Skin of body (tissue), 2 donors: ENCODE measurements around a stretch of chr22.

DNA sequence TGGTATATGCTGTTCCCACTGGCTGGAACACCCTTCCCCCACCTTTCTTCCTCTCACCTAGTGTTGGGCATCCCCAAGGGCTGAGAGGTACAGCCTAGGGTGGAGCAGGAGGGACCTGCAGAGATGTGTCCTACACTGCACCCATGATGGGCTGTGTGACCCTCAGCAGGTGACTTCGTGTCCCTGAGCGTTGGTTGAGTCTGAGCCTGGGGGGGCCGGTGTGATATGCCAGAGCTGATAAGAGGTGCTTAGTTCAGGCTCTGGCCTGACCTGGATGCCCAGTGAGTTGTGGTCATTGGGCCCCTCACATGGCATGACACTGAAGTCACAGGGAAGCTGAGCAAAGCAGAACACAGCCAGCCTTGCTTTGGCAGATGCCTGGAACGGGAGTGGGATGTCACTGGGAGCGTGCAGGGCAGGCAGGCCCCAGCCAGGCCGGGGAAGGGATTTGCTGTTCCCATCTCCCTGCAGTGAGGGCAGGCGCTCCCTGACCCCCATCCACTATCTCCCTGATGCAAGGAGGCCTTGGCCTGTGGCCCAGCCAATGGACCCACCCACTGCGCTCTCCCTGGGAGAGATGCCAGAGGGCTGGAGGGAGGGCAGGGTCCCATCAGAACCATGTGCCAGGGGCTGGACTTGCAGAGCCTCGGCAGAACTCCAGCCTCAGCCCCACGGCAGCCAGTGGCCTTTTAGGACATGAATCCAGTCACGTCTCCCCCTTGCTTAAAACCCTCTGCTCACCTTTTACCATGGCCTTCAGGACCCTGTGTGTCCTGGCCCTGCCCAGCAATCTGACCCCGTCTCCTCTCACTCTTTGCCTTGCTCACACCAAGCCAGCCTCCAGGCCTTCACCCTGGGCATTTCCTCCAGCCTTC lies 138.9 kb downstream of the MN1 start:
- RAMPAGE, long total RNA: no peak

- RAMPAGE, long total RNA: no peak
Observed at GRCh38 chr22:27782028-27782615, 19.4 kb downstream of the MN1 start.

DNA sequence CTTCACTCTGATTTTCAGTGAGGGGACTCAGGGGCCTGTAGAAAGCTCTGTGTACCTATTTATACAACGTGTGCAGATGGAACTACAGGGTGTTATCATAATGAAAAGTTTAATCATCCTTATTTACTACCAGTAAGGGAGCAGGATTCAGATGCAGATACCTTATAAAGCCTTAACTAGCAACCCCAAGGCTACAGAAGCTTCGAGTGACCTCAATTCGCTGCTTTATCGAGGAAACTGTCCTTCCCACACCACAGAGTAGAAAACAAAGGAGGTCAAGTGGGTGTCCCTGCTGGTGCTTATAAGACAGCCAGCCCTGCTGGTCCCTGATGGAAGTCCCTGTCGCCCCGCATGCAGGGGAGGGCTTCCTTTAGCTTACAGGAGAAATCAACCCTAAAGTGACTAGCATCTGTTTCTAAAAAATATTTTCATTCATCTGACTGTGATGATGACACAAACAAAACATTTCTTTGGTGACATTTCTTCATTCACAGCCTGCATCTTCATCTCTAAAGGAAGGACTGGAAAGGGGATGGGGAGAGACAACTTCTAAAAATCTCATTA lies 7.3 kb downstream of the MN1 start:
- RAMPAGE, long total RNA: no peak

- RAMPAGE, long total RNA: no peak
Observed at GRCh38 chr22:27799630-27800158, 1.9 kb downstream of the MN1 start.

DNA sequence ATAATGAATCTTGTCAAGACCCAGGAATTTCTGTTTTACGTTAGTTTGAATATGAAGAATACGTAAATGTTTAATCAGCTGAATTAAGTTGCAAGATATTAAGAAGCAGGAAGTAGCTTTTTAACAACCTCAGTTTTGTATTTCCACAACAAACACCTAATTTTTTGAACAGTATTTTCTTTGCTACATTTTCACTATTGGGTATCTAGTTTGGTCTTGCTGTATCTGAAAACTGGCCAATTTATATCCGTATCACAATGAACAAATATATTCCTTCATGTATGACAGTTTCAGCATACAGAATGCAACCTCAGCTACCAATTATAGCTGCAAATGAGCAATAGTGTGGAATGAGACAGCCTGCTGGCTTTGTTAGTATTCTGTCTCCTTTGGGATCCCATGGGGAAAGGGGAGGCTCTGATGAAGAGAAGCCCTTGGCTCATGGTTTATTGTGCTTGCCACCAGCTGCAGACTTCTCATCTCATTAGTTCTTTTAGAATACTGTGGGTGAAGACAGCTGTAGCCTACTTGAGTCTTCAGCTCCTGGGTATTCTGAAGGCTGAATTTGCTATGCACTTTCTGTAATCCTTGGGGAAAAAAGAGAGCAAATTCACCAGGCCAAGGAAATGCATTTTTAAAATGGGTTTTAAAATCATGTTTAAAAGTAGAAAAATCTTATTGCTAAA lies 42.4 kb downstream of the PITPNB start:
- RAMPAGE, long total RNA: no peak

DNA sequence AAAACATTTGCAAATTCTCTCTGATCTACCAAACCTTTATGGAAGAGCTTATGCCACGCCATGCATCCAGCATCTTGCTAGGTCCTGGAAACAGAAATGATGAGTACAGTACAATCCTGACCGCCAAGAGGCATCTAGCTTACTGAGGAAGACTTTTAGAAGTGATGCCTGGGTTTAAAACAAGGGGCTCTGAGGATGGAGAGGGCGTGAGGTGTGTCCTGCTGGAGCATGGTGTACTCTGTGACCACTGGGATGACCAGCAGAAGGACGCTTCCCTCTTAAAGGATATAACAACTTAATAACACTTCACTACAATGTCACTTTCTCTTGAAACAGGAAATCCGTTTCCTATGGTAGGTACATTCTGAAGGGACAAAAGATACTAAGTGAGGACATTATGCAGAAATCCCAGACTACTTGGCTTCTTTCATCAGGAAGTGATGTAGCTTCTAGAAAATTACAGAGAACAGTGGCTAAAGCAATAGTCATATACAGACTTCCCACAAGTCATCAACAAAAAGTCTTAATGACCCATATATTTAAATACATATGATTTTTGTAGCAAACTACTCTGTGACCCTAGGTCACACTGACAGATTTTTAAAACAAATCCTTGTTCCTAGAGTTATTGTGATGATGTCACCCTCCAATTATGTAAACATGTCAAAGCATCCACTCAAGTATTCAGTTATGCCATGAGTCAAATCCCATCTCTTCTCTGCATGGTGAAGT lies 33.1 kb downstream of the PITPNB start:
- RAMPAGE, long total RNA: no peak

- RAMPAGE, long total RNA: no peak
Observed at GRCh38 chr22:27896050-27897165, 22.6 kb downstream of the PITPNB start.

DNA sequence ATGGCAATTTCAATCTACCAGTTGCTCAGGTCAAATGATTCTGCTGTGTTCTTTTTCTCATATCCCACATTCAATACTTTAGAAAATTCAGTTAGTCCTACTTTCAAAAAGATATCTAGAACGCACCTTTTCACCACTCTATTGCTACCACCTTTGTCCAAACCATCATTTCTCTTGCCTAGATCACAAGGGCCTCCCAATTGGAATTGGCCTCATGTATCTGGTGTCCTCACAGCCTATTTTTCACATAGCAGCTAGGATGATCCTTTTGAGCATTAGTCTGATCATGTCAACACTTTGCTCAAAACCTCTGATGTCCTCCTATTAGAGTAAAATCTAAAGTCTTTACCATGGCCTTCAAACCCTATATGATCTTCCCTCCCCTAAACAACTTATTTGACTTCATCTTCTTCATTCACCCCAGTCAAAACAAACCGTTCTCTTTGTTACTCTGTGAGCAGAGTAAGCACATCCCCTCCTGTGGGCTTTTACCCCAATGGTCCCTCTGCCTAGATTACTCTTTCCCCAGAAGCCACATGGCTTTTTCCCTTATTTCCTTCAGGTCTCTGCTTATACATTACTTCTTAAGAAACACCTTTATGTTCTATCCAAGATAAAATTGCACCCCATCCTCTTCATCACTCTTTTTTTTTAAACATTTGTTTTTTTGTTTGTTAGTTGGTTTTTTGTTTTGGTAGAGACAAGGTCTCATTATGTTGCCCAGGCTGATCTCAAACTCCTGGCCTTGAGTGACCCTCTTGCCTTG lies 295.9 kb downstream of the TTC28 start:
- RAMPAGE, long total RNA: no peak

GRCh38 chr22:28583909-28584937 lies 95.4 kb downstream of the TTC28 start:
- RAMPAGE, long total RNA: no peak

DNA sequence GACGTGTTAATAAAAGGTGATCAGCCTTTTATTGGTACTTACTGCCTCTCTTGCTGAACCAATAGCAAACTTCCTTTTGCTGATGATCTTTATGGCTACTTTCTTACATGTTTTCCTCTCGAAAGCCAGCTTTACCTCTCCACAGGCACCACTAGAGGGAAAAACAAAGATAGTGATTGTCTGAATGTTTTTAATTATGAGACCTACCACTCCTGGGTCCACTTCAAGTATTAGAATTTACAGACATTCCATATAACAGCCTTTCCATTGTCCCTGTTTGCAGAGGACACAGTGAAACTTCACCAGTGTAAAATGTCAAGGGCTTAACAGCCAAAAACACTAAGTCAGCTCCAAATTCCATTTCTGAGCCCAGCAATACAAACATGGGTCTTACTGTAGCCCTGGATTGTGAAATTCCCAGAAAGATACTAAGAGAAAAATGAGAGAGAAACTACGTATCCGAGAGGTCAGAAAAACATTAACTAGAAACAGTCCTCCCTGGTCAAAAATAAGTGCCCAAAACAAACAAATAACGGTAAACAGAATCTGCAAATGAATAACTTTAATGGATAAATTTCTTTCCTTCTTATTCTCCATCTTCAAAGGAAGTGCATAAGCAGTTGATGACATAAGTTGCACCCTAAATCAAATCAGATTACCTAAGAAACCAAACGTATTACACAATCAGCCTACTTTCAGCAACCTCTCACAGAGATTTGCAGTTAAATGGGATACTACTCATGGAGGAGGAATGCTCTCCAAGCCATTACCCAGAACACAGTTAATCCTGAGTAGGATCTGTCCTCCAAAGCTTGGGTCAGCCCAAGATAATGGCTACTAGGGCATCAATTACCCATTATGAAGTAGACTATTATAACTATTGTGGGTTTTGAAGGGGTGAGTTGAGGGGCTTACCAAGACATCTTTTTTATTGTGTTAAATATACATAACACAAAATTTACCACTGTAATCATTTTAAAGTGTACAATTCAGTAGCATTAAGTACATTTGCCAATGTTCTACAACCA lies 29.4 kb downstream of the CHEK2 start:
- RAMPAGE, long total RNA: no peak

GRCh38 chr22:28883041-28883402 lies 350 bp upstream of the ZNRF3 start:
- RAMPAGE, long total RNA: no peak

- RAMPAGE, long total RNA: no peak
Observed at GRCh38 chr22:29004573-29005510, 56.8 kb downstream of the C22orf31 start.

DNA sequence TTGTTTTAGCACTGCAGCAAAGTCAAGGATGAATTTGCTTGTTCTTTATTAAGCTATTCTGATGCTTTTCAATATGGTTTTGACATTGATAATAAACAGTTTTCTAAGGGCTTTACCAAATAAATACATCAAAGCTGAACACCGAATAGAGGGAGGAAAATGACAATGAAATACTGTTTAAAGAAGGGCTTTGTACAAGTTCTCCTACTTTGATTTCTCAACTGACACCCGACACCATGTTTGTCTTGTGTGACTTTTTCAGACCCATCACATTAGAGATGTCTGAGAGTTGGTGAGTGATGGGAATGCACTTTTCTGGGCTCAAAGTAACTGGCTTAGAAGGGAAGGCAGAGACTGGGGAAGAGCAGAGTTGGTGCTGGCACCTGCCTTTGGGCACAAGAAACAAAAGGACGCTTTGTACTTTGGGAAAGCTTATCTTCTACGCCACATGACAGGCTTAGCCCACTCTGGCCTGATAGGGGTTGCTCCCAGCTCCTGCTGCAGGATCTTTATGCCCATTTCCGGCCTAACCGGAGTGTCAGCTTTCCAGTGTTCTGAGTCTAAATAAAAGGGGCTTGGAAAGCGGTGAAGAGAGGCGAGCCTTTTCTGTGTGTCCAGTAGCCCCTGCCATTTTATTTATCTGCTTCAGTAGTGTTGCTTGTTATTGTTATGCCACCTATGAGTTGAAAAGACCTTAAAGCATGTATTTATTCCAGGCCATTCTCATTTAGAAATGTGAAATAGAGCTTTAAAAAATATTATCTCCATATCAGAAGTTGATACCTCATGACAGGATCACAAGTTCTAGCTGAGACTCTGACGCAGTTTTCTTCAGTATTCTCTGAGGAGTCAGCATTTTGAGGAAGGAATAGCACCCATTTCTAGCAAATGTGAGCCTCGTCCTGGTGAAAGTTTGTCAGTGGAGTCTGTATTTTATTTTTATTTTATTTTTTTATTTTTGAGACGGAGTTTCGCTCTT lies 24.1 kb downstream of the KREMEN1 start:
- RAMPAGE, long total RNA: no peak

DNA sequence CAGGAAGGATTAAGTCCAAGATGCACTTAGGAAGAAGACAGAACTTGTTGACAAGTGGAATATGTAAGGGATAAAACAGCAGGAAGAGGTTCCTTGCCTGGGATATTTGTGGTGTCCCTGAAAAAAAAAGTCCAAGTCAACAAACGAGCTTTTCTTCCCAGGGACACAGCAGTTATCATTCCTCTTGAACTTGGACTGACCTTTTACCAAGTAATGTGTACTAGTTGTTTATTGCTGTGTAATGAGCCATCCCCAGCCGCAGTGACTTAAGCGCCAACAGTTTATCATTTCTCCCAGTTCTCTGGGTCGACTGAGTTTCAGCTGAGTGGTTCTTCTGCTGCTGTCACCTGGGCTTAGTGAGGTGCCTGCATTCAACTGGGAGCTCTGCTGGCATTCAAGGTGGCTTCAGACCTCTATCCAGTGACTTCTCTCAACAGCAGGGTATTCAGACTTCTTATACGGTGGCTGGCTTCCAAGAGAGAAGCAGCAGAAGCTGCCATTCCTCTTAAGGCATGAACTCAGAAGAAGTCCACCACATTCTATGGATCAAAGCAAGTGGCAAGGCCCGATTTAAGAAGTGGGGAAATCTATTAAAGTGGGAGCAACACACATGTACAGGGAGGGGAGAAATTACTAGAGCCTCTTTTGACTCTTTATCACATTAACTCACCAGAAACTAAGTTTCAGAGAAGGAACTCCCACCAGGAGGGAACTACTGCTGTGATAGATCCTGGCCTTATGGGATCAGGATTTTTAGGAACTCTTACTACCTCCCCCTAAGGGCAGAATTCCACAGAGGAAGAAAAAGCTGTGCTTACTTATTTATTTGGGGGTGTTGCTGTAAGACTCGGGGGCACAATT lies 37.2 kb downstream of the KREMEN1 start:
- RAMPAGE, long total RNA: no peak

DNA sequence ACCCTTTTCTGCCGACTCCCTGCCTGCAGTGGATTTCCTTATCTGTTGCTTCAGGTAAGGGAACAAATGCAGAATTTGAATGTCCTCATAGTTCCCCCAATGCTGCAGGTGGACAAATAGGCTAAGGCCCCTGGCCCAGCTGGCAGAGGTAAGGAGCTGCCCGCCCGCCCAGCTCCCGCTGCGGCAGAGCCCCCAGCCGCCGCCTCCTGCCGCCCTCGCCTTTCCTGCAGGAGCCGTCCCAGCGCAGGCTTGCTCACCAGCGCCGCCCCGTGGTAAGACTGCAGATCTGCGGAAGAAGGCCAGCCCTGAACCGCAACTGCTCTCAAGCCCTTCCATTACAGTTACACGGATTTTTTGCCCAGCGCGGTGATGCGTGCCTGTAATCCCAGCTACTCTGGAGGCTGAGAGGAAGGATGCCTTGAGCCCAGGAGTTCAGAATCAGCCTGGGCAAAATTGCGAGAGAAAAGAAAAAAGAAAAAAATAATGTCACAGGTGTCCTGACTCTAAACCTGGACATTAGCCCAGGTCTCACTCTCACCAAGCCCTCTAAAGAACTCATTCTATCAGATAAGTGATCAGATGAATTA lies 51.2 kb upstream of the EMID1 start:
- RAMPAGE, long total RNA: no peak

DNA sequence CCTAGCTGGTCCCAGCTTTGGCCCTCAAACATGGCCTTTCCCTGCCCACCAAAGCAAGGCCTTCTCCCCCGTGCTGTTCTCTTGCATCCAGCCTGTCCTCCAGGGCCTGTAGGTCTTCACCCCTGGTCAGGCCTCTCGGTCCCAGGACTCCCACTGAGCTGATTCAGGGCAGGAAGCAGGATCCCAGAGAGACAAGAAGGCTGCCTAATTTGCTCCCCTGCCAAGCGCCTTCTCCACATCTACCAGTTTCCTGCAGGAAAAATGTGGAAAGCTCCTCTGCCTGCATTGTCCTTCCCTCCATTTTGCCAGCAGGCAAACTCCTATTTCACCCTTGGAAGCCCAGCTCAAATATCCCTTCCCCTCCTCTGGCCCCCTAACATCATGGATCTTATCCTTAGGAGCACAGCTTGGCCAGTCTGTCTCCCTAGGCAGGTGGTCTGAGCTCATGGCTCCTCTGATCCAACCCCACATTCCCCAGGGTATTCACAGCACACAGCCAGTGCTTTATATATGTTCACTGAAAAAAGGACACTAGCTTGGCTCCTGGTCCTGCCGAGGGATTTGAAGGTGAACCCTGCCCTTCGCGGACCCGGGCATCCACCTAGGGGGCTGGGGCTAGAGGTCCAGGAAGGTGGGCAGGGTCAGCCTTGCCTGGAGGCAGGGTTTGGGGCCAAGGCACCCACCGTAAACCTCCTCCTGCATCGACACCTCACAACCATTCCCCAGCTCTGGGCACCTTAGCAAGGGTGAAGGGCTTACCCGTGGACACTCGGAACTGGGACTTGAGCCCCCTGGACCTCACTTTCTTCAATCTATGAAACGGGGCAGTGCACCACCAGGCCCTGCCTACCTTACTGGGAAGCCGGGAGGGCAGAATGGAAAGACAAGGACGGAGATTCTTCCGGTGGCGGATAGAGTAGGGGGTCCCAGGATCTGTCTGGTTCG lies 933 bp downstream of the RHBDD3 start:
- RAMPAGE, long total RNA: no peak

DNA sequence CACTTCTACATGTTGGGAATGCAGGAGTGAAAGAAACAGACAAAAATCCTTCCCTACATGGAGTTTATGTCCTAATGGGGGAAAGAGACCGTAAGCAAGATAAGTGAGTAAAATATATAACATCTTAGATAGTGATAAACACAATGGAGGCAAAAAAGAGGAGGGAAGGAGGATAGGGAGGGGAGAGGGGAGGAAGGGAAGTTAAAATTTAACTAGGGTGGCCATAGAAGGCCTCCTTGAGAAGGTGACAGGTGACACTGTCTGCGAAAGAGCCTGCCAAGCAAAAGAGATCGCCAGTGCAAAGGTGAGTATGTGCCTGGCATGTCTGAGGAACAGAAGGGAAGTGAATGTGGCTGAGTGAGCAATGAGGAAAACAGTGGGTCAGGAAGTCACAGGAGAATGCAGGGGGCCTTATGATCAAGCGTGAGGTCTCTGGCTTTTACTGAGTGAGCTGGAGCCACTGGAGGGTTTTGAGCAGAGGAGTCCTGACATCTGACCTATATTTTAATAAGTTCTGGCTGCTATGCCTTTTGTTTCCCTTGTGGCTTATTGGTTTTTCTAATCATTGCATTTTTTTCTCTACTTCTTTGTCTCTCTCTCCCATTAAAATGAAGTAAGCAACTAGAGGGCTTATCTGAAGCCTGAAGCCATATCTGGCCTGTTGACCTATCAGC lies 5.8 kb downstream of the AP1B1 start:
- RAMPAGE, long total RNA: no peak

DNA sequence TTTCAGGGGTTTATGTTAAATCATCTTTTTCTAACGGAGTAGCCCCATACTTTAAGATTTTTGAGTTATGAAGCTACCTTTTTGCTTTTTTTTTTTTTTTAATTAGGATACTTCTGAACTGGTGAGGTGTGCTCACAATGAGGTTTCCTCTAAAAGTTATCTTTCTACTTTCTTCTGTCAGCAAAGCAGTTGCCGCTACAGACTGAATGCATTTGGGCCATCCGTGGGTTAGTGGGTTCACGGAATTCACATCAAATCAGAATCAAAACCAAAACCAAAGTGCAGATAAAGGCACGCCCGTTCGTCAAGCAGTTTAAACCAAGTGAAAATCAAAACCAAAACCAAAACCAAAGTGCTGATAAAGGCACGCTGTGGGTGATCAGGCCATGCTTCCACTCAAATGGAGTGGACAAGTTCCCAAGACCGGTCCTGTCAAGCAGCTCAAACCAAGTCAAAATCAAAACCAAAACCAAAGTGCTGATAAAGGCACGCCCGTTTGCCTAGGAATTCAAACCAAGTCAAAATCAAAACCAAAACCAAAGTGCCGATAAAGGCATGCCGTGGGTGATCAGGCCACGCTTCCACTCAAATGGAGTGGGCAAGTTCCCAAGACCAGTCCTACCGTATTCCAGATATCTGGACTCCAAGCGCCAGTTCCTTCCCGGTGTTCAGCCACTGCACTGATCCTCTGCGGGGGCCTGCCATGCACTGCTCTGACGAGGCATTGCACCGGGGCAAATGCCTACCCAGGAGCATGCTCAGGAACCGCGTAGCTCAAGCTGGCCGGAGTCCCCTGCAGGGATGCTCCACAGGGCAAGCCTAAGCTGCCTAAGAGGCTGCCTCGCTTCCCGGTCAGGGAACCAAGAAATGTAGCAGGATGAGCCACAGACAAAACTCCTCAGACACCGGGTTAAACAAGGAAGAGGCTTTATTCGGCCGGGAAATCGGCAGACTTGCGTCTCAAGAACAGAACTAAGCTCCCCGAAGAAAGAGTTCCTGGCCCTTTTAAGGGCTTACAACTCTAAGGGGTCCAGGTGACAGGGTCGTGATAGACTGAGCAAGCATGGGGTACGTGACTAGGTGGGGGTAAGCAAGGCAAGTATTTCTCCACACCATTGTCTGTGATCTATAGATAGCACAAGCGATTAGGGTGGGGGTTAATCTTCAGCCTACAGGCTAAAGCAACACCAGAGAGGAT lies 26.8 kb upstream of the AP1B1 start:
- RAMPAGE, long total RNA: no peak

GRCh38 chr22:29579963-29580187 lies 1.0 kb downstream of the NIPSNAP1 start:
- RAMPAGE, long total RNA: no peak

- RAMPAGE, long total RNA: no peak
Observed at GRCh38 chr22:29580188-29580974, 532 bp downstream of the NIPSNAP1 start.